PC-3 (cell line): ENCODE measurements around the gene POTEE.

GRCh38 chr2:129191406-129191947 is 788.0 kb upstream of the RAB6C start:
- RAMPAGE, long total RNA, result no peak

- RAMPAGE, long total RNA, result no peak
These were observed 101.8 kb upstream of the RAB6C start for GRCh38 chr2:129877232-129878514.

GRCh38 chr2:130807605-130808463 is 28.9 kb upstream of the ARHGEF4 start:
- RAMPAGE, long total RNA, result no peak

- RAMPAGE, long total RNA, result no peak
These were observed 58.3 kb downstream of the FAM168B start for GRCh38 chr2:131034611-131035641.

- RAMPAGE, long total RNA, result no peak
These were observed at the start of gene POTEE for GRCh38 chr2:131208841-131210021. Gene POTEE (plus strand): TSS chr2:131209536.

DNA sequence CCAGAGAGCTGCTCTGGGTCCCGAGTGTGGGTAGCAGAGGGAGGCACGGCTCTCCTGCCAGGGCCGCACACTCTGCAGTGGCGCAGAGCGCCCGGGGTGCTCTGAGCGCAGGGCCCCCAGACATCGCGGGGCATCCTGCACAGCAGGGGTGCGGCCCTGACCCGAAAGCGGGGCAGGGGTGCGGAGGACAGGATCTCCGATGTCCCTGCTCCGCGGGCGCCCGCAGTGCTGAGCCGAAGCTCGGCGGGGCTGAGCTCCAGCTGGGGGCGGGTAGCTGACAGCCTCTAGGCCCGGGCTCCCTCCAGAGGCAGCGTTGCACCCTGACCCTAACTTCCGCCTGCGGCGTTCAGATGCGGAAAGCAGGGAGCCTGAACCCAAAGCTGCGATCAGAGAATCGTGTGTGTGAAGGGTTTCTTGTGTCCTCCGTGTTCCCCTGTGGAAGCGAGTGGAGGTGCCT is 30.6 kb upstream of the RAB6D start:
- RAMPAGE, long total RNA, result no peak

- RAMPAGE, long total RNA, result no peak
These were observed 3.3 kb downstream of the MZT2A start for GRCh38 chr2:131488719-131489378.

DNA sequence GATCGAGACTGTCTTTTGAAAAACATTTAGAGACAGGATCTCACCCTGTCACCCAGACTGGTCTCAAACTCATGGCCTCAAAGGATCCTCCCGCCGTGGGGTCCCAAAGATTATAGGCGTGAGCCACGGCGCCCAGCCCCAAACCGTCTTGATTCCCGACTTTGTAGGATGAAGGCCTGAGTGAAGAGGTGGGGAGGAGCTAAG is 873 bp downstream of the MZT2A start:
- RAMPAGE, long total RNA, result no peak

DNA sequence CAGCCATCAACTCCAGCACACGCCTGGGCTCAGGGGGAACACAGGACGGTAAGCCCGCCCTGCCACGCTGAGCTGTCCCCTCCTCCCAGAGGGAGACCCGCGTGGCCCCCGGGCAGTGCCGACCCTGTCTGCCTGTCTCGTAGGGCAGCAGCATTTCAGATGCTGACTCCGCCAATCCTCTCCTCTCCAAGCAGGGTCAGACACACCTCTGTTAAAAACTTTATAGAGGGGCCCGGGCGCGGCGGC is 534 bp downstream of the CCDC74A start:
- RAMPAGE, long total RNA, result no peak

GRCh38 chr2:132257009-132257526 is 95.3 kb upstream of the ANKRD30BL start:
- RAMPAGE, long total RNA, result no peak

DNA sequence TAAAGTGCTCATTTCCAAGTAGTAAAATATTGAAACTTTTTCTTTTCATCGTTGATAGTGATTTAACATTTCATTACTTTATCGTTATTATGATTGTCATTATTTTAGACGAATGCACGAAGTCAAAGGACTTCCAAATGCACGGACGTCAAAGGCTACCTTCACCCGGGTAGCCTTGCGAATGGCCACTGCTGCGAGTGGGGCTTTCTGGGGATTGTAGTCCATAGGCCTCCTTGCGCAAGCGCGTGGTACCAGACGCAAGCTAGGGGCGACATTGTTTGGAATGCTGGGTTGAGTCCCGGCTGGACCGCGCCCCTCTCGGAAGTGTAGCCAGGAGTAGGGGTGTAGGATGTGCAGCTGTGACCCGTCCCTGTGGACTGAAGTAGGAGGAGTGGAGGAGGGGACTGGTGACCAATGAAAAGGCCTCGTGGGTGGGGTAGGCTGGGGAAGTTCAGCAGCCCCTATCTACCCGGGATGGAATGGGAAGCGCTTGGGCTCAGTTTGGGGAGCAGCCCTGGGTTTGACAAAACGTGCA is 112.0 kb upstream of the GPR39 start:
- RAMPAGE, long total RNA, result no peak

DNA sequence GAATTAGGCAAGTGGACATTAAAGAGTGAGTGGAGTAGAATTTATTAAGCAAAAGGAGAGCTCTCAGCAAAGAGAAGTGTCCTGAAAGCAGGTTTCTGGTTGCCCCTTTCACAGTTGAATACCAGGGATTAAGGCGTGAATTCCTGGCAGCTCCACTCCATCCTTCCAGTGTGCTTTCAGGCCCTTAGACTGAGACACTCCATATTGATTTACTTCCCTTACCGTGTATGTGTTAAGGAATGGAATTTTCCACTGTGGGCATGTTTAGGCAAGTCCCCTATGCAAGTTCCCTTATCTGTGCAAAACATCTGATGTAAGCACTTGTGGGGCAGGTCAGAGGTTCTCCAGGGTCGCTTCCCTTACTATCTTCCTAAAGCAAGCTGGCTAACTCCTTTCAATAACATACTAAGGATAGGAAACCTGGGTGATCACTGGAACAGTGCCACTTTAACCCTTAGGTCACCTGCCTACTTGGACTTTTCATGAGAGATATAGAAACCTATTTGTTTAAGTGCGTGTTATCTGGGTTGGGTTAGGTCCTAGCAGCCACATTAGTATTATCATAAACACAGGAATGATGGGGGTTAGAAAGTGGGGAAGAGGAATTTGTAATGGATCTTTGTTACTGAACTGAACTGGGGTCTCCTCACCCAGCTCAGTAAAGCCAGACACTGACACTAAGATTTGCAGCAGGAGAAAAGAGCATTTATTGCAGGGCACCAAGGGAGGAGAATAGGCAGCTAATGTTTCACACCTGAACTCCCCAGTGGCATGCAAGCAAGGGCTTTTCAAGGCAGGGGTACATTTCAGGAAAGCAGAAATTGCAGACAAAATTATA is 126.7 kb downstream of the LYPD1 start:
- RAMPAGE, long total RNA, result no peak

- RAMPAGE, long total RNA, result no peak
These were observed 49.1 kb downstream of the LYPD1 start for GRCh38 chr2:132620945-132621318.

GRCh38 chr2:132803986-132804453 is 134.0 kb upstream of the LYPD1 start:
- RAMPAGE, long total RNA, result no peak

DNA sequence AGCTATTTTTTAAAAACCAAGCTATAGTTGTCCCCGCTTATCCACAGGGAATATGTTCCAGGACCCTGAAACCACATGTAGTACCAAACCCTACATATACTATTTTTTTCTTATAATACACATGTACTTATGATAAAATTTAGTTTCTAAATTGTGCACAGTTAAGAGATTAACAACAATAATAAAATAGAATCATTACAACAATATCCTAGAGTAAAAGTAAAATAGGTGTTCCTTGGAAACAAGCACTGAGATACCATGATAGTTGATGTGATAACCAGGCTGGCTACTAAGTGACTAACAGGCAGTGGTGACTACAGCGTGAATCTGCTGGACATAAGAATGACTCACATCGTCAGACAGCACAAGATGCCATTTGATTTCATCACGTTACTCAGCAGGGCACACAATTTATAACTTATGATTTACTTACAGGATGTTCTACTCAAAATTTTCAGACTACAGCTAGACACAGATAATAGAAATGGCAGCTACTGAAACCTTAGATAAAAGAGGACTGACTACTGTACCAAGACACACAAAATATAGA is 367.3 kb downstream of the NCKAP5 start:
- RAMPAGE, long total RNA, result no peak

DNA sequence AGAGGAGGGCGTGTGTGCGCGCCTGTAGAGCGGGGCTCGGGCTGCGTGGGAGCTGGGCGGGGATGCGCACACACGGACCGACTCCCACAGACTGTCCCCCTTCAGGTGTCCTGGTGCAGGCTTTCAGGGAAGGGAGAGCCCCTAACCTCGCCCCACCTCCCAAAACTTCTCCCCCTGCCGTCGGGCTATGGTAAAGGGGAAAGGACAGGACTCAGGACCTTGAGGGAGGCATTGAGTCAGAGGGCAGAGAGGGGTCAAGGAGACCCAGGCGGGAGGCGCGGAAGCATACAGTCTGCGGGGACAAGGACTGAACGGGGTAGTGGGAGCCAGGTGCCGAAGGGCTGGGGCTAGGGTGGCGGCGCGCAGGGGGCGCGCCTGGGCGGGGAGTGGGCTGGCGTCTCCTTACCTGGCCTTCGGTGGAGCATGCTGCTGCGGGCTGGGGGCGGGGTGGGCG is 302.1 kb downstream of the NCKAP5 start:
- RAMPAGE, long total RNA, result no peak

DNA sequence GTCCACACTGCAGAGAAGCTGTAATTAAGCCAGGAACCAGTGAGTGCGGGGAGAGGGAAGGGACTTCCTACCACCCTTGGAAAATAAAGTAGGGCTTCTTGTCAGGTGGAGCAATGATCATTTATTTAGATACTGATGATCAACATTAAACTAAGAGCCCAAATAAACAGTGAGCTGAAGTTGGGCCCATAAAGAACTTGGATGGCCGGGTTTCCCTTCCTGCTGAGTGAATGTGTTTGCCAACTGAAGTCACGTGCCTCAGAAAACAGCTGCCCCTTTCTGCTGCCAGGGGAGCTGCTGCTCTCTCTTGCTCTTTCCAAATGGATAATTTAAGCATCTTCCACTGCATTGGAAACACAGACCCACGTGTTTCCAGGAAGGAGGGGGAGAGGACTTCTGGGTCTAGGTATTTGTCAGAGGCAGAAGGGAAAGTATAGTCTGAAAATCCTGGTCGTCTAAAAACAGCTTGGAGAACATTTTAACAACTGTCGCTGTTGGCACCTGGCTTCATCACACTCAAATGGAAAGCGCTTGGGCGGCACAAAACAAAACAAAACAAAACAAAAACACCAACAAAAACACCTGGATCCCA is 22.9 kb upstream of the NCKAP5 start:
- RAMPAGE, long total RNA, result no peak

GRCh38 chr2:133986069-133986959 is 267.6 kb upstream of the MGAT5 start:
- RAMPAGE, long total RNA, result no peak

DNA sequence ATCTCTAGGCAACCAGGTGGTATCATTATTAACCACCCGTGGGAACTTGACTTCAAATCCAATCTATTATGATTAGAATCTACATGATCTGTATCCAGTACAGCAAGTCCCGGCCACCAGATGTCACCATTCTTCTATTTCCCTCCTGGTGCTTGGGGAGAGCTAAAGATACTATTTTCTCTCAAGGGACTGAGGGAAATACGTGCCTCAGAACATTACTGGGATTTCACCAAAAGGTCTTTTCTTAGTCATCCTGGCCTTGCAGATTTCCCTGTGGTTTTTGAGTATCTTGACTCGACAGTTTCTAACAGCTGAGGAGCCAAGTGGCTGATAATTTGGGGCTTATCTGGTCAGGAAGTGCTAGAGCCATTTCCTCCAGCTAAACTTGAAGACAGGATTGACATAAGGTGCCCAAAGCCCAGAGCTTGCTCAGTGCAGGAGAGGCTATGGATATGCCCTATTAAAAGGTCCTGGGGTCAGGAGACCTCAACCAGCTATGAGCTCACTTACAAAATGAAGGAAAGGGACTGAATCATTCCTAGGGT is 135.5 kb upstream of the MGAT5 start:
- RAMPAGE, long total RNA, result no peak

DNA sequence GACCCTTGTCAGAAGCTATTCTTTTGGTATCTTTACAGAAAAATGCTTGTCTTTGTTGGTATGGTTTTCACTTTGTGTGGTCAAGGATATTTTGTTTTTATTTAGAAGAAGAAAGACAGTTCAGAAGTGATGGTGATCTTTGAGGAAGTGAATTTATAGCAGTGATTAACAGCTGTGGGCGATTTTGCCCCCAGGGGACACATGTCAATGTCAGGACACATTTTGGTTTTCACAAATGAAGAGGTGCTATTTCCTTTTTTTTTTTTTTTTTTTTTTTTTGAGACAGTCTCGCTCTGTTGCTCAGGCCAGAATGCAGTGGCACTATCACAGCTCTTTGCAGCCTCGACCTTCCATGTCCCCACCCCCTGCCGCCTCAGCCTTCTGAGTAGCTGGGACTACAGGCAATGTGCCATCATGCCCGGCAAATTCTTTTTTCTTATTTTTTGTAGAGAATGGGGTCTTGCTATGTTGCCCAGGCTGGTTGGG is 21.5 kb downstream of the MGAT5 start:
- RAMPAGE, long total RNA, result no peak